Keratinocyte (primary cell): Measurements from ENCODE around the gene PTH.

GRCh38 chr11:12273968-12274385 lies 103.4 kb upstream of the PARVA start:
CAGE:
- cytosol, long polyA minus RNA = no peak
- cytosol, long polyA plus RNA = no peak
- long polyA plus RNA = no peak
- nucleus, long polyA minus RNA = start-site peak on the plus strand at chr11:12274029-12274209, 39 reads
- nucleus, long polyA plus RNA = no peak

CAGE:
- cytosol, long polyA minus RNA = no peak
- cytosol, long polyA plus RNA = no peak
- long polyA plus RNA = no peak
- nucleus, long polyA minus RNA = no peak
- nucleus, long polyA plus RNA = no peak
These were observed 56.9 kb downstream of the PARVA start for GRCh38 chr11:12434309-12434707.

DNA sequence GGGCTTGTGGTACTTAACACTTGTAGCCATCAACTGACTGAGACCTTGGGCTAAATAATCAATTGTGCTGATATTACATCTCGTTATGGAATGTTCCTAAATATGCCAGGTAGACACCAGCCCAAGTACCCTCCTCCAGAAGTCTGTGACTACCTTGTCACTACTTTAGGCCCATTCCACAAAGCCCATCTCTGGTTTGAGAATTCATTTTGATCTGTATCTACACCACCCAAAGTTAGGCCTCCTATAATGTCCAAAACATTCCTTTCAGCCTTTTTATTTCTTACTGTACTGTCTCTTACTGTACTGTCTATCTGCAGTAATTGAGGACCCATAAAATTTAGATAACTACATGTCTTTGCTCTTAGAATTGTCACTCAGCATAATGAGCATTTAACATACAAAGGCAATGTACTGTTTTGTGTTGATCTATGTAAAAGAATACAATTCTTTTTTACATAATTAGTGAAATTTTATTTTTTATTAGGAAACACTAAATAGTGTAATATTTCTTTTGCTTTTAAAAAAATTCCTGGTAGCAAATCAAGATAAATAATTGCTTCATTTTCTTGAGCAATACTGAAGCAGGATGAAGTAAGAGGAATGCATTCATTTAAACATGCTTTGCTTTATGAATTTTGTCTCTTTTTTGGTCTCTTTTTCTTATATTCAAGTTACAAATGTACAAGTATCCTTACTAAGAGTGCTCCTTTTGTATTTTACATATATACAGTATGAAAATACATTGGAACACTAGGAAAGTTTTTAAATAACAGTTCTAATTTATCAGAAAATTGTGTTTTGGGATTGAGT lies 144.6 kb upstream of the TEAD1 start:
CAGE:
- cytosol, long polyA minus RNA = no peak
- cytosol, long polyA plus RNA = no peak
- long polyA plus RNA = no peak
- nucleus, long polyA minus RNA = no peak
- nucleus, long polyA plus RNA = no peak

GRCh38 chr11:12539324-12540239 lies 134.6 kb upstream of the TEAD1 start:
CAGE:
- cytosol, long polyA minus RNA = no peak
- cytosol, long polyA plus RNA = no peak
- long polyA plus RNA = no peak
- nucleus, long polyA minus RNA = no peak
- nucleus, long polyA plus RNA = no peak

DNA sequence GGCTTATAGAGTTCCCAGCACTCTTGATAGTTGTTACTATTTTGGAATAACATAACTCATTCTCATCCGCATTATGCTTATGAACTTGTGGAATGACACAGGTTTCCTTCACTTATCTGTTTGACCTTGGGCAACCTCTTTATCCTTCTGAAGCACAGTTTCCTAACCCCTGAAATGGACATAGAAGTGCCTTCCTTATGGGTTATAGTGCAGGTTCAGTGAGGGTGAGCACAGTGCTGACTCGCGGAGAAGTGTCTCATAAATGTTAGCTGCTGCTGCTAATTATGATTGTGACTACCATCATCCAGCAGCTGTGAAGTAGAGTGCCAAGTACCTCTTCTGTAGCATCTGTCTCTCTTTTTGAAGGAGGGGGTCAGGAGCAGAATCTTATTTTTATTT lies 15.1 kb downstream of the TEAD1 start:
CAGE:
- cytosol, long polyA minus RNA = no peak
- cytosol, long polyA plus RNA = no peak
- long polyA plus RNA = no peak
- nucleus, long polyA minus RNA = no peak
- nucleus, long polyA plus RNA = no peak

CAGE:
- cytosol, long polyA minus RNA = no peak
- cytosol, long polyA plus RNA = no peak
- long polyA plus RNA = no peak
- nucleus, long polyA minus RNA = no peak
- nucleus, long polyA plus RNA = no peak
These were observed 90.2 kb downstream of the TEAD1 start for GRCh38 chr11:12764111-12765106.

GRCh38 chr11:12785719-12786724 lies 111.8 kb downstream of the TEAD1 start:
CAGE:
- cytosol, long polyA minus RNA = no peak
- cytosol, long polyA plus RNA = no peak
- long polyA plus RNA = no peak
- nucleus, long polyA minus RNA = no peak
- nucleus, long polyA plus RNA = no peak

CAGE:
- cytosol, long polyA minus RNA = no peak
- cytosol, long polyA plus RNA = no peak
- long polyA plus RNA = no peak
- nucleus, long polyA minus RNA = no peak
- nucleus, long polyA plus RNA = no peak
These were observed 141.9 kb downstream of the TEAD1 start for GRCh38 chr11:12816005-12816626.

DNA sequence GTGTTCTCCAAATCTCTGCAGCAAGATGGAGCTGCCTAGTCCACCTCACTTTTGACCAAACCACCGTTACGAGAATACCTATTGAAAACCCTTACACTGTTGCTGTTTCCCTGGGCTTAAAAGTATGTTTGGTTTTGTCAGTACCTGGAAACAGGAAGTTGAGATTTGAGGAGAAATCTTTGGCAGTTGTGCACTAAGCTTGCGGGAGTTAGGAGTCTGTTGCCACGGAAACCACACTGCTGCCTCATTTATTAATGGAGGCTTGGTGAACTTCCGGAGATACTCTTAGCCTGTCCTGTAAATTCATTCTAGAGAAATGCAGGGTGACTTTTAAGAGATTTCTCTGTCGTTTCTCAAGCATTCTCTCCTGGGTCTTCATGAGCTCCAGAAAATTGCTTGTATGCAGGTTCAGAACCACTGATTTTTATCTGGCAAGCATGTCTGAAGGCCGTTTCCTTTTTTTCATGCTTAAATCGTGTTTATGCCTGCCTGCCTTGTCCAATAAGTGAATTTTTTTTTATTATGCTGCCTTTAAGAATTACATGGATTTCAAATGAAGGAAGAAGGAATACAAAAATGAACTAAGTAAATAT lies 166.8 kb upstream of the RASSF10 start:
CAGE:
- cytosol, long polyA minus RNA = no peak
- cytosol, long polyA plus RNA = no peak
- long polyA plus RNA = no peak
- nucleus, long polyA minus RNA = no peak
- nucleus, long polyA plus RNA = no peak

DNA sequence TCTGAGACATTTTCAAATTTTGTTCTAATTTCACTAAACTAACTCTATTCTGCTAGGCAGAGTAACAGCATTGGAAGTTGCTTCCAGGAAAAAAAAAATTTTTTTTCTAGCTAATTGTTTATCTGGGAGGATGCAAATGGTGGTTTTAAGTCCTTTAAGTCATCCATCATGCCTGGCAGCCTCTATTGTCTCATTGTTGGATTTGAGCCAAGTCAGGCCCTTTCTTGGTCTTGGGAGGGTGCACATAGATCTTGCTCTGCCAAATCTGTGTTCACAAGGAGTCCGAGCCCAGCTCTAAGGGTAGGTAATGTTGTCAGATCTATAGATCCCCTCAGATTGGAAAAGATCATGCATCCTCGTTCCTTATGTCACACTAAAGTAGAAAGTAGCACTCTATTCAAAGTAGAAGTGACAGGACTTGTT lies 166.2 kb upstream of the RASSF10 start:
CAGE:
- cytosol, long polyA minus RNA = no peak
- cytosol, long polyA plus RNA = no peak
- long polyA plus RNA = no peak
- nucleus, long polyA minus RNA = no peak
- nucleus, long polyA plus RNA = no peak

CAGE:
- cytosol, long polyA minus RNA = no peak
- cytosol, long polyA plus RNA = no peak
- long polyA plus RNA = no peak
- nucleus, long polyA minus RNA = no peak
- nucleus, long polyA plus RNA = no peak
These were observed 111.7 kb upstream of the RASSF10 start for GRCh38 chr11:12897414-12897795.

DNA sequence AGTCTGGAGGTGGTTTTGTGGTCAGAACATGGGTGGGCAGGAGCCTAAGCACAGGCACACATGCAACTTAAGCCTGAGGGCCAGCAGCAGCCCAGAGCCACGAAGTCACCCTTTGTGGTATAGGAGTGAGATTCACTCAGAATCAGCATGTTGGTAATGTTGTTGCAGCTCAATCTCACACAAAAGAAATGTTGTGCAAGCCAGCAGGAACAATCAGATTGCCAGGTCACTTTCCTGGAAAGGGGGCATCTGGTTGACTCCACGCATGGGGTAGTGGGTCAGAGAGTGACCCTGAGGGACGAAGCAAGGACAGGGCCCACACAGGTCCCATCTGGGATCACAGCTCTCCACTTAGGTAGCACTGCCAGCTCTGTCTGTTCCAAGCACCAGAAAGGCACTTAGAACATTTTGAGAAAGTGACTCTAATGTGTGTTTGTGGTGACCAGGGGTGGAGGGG lies 109.5 kb downstream of the RASSF10 start:
CAGE:
- cytosol, long polyA minus RNA = no peak
- cytosol, long polyA plus RNA = no peak
- long polyA plus RNA = no peak
- nucleus, long polyA minus RNA = no peak
- nucleus, long polyA plus RNA = no peak

DNA sequence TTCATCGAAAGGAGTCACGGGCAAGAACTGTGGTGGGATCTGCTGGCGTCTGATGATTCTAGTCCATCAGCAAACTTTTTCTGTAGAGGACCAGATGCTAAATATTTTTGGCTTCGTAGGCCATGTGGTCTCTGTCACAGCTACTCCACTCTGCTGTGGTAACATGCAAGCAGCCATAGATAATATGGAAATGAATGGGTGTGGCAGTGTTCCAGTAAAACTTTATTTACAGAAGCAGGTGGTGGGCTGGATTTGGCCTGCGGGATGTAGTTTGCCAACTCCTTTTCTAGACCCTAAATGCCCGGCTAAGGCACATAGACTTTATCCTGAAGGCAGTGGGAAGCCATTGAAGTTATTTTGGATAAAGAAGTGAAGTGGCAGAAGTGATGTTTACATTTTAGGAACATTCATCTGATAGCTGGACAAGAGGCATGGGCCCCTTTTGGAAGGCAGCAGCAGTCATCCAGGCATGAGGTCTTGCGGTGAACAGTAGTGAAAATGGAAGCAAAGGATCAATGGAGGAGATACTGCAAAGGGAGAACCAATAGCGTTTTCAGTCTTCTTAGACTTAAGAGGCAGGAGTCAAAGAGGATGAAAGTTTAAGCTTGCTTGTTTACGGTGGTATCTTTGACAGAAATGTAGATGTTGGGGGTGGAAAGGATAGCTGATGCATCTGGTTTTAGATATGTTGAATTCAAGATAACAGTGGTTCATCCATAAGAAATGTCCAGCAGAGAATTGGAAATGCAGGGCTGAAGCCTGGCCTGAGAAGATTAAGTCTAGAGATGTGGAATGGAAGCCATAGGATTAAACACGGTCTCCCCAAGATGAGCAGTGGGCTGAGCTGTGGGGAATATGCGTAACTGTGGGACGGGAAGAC lies 33.1 kb downstream of the BMAL1 start:
CAGE:
- cytosol, long polyA minus RNA = no peak
- cytosol, long polyA plus RNA = no peak
- long polyA plus RNA = no peak
- nucleus, long polyA minus RNA = no peak
- nucleus, long polyA plus RNA = no peak

DNA sequence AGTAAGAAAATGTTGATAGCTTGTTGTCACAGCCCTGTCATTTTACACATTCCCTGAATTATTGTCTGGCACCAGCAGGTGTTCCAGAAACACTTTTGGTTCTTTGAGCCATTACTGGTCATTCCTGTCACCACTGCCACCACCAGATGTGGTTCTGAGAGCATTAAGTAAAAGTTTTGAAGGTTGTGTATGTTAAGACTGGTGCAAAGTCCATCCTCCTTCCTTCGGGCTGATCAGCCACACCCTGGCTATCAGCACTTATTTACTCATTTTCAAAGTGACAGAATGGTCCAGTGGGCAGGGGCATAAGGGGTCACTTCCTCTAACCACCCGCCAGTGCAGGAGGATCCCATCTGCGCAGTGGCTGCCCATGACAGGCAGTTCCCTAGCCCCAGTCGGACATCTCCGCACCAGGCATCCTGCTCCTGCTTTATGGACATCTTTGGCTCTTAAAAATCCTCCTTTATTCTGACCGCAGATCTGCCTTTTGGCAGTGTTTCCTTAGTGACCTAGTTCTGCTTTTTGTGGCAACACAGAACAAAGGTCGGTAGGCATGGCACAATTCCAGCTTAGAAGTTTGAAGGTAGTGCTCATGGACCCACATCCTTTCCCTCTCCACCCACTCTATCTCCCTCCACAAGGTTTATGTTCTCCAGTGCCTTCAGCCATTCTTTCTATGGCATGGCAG lies 55.8 kb downstream of the BMAL1 start:
CAGE:
- cytosol, long polyA minus RNA = no peak
- cytosol, long polyA plus RNA = no peak
- long polyA plus RNA = no peak
- nucleus, long polyA minus RNA = no peak
- nucleus, long polyA plus RNA = no peak

DNA sequence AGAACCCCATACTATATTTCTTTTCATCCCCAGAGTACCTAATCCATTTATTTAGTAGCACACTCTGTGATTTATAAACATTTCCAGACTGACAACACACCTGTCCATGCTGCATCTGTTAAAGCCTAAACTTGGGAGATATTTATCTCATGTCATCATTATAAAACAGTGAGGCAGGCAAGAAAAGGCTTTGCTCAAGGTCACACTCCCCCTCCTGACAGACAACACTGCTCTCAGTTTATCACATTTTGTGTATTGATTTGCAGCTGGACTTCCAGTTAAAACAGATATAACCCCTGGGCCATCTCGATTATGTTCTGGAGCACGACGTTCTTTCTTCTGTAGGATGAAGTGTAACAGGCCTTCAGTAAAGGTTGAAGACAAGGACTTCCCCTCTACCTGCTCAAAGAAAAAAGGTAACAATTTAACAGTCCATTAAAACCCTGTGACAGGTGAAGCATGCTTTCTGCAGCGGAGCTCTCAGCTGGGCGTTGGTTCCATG lies 91.8 kb downstream of the BMAL1 start:
CAGE:
- cytosol, long polyA minus RNA = no peak
- cytosol, long polyA plus RNA = no peak
- long polyA plus RNA = no peak
- nucleus, long polyA minus RNA = no peak
- nucleus, long polyA plus RNA = no peak

DNA sequence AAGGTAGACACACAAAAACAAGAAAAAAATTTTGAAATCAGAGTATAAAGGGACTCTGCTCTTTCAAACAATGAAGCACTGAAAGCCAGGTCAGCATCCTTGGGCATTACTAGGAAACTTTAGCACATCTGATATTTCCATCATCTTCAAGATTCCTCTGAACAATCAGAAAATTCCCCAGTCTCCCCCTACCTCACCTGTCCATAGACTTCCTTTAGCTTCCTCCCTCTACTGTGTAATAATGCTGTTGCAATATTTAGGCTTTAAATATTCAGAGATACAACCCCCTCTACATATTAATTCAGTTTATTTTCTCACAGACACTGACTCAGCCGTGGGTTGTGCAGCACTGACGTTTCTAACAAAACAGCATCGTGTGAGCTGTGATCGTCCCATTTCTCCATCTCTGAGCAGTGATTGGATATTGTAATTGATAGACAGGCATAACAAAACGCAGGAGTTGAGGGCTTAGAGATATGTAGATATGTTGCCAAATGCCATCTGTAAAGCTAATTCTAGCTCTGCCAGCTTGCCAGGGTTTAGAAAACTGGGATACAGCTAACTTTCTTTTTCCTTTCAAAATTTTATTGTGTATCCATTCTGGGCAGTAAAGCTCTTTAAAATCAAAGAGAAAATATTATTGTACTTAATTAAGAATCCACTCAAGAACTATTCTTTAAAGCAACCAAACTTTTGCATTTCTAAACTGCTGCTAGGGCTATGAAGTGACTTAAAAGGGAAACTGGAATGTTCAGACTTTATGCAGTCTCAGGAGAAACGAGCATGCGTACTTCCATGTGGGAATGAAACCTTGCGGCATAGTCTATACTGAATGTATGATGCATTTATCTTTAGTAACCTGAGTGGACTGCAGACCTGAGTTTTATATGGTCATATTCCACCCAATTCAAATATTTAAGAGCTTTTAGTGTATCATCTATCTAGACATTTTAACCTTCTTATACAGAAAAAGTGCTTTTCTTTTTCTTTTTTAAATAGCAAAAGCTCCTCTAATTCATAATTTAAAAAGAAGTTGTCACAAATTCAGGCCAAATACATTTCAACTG lies 22.8 kb downstream of the BTBD10 start:
CAGE:
- cytosol, long polyA minus RNA = no peak
- cytosol, long polyA plus RNA = no peak
- long polyA plus RNA = no peak
- nucleus, long polyA minus RNA = no peak
- nucleus, long polyA plus RNA = no peak

GRCh38 chr11:13495793-13496350 lies at the start of gene PTH:
TSS of gene PTH (minus strand) at chr11:13495997.
CAGE:
- cytosol, long polyA minus RNA = no peak
- cytosol, long polyA plus RNA = no peak
- long polyA plus RNA = no peak
- nucleus, long polyA minus RNA = no peak
- nucleus, long polyA plus RNA = no peak

CAGE:
- cytosol, long polyA minus RNA = no peak
- cytosol, long polyA plus RNA = no peak
- long polyA plus RNA = no peak
- nucleus, long polyA minus RNA = no peak
- nucleus, long polyA plus RNA = no peak
These were observed 1.2 kb upstream of the FAR1 start for GRCh38 chr11:13667259-13667660.

CAGE:
- cytosol, long polyA minus RNA = no peak
- cytosol, long polyA plus RNA = no peak
- long polyA plus RNA = no peak
- nucleus, long polyA minus RNA = no peak
- nucleus, long polyA plus RNA = no peak
These were observed 53.2 kb downstream of the SPON1 start for GRCh38 chr11:14015537-14016212.

DNA sequence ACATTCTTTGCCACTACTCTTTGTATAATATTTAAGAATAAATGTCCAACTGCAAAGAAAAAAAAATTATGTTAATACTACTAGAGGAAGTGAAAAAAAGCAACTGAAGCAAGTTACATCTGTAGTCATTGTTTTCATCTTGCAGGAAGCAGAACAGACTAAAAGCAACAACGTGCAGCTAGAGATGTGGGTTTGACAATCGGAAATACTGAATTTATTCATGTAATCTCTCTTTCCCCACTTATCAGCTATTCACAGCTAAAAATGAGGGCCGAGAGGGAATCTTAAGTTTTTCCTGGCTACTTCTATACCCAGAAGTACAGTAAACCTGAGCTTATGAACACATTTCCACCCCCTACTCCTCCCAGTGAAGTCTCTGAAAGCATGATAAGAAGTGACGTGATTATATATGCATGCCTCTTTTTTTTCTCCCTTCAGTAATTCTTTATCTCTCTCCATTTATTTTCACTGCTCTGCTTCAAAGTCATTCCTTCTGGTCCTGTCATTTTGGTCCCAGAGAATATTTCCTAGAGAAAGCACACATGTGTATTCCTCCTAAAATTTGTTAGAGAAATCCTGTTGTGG lies 116.5 kb downstream of the SPON1 start:
CAGE:
- cytosol, long polyA minus RNA = no peak
- cytosol, long polyA plus RNA = no peak
- long polyA plus RNA = no peak
- nucleus, long polyA minus RNA = no peak
- nucleus, long polyA plus RNA = no peak